Metastatic Breast Carcinoma in the Ovary (tissue), 3 donors: ENCODE results near the genes TMEM181 and FNDC1.

DNA sequence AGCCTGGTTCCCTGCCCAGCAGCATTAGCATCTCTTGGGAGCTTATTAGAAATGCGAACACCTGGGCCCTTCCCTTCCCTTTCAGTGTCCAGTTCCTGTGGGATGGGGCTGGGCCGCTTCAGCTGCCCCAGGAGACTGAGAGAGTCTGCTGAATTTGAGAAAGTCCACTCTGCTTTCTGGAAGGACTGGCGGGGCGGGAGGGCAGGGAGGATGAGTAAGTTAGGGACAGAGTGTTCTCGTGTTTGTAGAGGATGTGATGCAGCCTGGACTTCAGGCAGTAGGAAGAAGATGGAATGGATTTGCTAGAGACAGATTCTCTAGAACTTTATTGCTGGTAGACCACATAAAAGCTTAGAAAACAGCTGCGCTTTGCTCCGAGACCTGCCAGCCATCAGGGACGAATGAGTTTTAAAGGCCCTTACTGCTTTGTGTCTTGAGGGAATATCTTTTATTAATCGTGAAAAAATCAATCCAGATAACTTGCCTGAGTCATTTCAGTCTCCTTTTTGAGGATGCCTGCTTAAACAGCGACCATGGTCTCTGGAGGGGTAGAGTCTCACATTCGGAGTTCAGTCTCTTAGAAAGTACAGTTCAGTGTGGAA lies 994 bp upstream of the TULP4 start:
- PRO-cap, 3 experiments = no peak in any of the 3 experiments

DNA sequence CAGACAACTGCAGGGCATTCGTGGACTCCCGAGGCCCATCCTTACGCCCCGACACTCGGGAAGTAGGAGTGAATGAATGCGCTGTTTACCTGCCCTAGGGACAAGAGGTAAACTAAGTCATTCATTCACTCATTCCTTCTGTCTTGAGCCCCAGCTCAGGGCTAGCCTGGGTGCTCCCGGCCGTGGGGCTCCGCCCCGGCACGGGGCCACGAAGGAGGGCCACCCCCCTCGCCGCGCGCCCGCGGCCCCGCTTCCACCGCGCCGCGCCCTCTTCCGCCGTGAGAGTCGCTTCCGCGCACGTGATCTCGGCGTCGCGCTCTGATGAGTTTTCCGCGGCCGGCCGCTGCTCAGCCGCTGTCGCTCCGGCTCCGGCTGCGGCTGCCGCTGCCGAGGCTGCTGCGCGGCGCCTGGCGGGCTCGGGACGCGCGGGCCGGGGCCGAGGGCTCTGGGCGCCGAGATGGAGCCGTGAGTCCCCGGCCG lies at the start of gene TMEM181:
TMEM181 (plus strand) TSS at position 324 of the 480 bp plus-strand sequence.
- PRO-cap, 3 experiments = peak in 3 of 3 experiments; most common plus-strand start position 324 of the sequence (in 2); most common minus-strand start position 280 of the sequence (in 3)

GRCh38 chr6:158634630-158635318 lies 9.8 kb downstream of the DYNLT1 start:
- PRO-cap, 3 experiments = no peak in any of the 3 experiments

GRCh38 chr6:158640661-158640882 lies 4.0 kb downstream of the DYNLT1 start:
- PRO-cap, 3 experiments = no peak in any of the 3 experiments

DNA sequence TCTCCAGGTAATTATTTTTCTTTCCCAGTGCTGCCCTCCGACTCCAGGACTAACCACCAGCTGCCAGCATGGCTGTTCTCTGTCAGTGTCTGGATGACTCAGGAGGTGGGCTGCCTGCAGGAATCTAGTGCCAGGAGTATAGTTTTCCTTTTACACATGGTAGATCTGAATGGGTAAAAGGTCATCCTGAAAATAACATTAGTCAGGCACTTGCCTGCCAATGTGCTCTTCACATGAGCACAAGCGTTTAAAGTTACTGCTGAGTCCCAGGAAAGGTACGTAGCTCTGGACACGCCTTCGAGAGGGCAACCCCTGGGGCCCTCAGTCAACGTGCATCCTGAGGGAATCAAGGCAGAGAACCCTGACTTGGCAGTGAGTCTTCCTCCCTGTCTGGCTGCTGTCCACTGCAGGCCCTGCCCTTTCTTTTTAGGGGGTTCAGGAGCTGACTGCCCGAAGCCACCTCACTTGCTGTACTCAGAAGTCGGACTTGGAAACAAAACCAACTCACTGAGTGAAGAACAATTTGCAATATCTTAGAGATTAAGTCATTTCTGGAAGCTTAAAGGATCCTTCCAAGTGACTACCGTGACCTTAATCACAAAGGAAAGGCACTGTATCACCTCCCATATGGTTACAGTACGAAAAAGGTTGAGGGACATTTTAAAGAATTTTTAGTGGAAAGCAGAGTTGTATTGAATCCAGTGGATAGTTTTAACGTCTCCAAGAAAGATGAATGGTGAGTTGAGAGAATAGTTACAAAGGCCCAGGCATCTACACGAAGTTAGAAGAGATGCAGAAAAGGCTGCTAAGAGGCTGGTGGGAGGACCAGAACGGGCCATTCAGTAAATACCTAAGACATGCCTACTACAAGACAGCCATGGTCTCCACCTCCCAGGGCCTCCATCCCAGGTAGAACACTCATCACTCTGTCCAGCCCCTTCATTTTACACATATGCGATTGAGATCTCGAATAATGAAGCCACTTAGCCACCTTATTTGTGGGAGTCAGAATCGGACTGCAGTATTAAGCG lies 2.1 kb downstream of the DYNLT1 start:
- PRO-cap, 3 experiments = no peak in any of the 3 experiments

DNA sequence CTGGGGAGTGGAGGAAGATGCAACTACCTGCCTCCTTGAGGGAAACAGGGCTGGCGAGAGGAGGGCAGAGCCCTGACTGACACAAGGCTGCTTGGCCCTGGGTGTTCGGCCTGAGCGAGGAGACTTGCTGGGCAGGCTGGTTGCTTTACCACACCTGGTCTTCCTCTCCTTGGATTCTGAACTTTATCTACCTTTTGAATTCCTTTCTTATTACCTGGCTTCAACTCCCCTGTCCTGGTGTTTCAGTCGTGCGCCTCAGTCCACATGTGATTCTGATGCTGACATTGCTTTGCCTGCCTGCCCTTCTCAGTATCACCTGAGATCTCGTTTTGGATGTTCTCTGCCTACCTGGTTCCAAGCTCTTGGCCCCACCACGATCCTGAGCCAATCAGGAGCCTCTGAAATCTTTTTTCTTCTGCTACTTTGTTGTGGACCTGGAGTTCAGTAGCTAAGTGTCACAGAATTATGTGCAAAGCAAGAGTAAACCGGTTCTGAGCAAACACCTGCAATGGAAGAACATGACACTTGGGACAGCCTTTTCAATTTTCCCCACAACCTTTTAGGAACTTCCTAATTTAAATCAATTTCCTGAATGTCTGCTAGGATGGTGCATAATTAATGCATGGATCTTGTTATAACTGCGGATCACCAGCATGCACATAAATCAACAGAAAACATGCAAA lies 2.1 kb upstream of the DYNLT1 start:
- PRO-cap, 3 experiments = no peak in any of the 3 experiments

GRCh38 chr6:158653447-158654349 lies 3.8 kb downstream of the SYTL3 start:
- PRO-cap, 3 experiments = no peak in any of the 3 experiments

- PRO-cap, 3 experiments = no peak in any of the 3 experiments
These were observed 5.7 kb downstream of the SYTL3 start for GRCh38 chr6:158655175-158656301.

- PRO-cap, 3 experiments = no peak in any of the 3 experiments
These were observed 70.7 kb downstream of the SYTL3 start for GRCh38 chr6:158720273-158721157.

DNA sequence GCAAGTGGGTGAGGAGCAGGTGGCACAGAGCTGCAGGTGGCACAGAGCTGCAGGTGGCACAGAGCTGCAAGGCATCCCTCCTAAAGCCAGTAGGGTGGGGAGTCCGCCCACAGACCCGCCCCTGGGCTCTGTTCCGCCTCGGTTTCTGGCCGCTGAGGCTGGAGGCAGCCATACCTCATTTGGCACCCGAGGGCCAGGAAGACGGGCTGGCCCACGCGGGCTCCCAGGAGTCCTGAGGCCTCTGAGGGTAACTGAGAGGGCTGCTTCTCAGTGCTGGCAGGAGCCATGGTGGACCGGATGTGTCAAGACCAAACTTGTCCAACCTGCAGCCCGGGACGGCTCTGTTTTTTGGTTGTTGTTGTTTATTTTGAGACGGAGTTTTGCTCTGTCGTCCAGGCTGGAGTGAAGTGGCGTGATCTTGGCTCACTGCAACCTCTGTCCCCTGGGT lies 60.0 kb downstream of the EZR start:
- PRO-cap, 3 experiments = peak in 1 of 3 experiments; most common plus-strand start position 182 of the sequence (in 1)

DNA sequence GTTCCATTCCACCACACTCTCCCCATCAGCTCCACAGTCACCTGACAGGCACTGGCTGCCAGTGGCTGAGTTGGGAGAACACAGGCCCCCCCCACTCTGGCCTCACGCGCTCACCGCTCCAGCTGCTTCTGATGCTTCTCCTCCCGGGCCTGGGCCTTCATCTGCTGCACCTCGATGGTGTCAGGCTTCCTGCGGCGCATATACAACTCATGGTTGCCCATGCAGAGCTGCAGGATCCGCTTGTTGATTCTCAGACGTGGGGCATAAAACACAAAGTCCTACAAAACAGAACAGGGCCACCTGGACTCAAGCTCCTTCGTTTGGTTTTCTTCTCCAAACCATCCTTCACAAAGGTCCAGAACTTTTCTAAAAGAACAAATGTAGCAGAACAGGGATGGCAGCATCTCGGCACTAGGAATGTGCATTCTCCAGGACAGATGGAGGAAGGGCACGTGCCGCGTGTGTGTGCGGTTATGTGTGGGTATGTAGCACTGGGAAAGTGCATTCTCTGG lies 48.0 kb downstream of the EZR start:
- PRO-cap, 3 experiments = no peak in any of the 3 experiments

DNA sequence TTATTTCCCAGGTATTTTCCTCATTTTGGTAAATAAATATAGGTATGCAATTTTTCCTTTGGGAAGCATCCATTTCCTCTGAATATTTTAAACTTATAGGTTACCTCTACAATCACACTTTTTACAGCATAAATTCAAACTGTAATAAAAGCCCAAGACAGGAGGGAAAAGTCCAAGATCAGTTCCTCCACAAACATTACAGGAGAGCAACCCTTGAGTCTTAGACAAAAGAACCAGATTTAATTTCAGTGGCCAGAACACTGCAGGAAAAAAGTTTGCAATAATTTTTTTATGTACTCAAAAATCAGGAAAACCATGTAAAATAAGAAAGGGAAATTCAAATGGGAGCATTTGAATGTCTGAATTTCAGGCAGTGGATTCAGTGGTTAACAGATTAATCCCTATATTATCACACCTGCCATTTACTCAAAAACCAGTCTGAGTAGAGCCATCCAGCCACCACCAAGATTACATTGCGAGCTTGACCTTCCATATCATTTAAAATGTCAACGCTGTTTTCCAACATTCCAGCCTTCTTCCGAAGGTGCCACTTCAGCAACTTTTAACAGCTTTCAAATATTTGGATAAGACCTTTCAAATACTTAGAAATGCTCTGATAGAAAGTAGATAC lies 22.0 kb downstream of the EZR start:
- PRO-cap, 3 experiments = no peak in any of the 3 experiments

DNA sequence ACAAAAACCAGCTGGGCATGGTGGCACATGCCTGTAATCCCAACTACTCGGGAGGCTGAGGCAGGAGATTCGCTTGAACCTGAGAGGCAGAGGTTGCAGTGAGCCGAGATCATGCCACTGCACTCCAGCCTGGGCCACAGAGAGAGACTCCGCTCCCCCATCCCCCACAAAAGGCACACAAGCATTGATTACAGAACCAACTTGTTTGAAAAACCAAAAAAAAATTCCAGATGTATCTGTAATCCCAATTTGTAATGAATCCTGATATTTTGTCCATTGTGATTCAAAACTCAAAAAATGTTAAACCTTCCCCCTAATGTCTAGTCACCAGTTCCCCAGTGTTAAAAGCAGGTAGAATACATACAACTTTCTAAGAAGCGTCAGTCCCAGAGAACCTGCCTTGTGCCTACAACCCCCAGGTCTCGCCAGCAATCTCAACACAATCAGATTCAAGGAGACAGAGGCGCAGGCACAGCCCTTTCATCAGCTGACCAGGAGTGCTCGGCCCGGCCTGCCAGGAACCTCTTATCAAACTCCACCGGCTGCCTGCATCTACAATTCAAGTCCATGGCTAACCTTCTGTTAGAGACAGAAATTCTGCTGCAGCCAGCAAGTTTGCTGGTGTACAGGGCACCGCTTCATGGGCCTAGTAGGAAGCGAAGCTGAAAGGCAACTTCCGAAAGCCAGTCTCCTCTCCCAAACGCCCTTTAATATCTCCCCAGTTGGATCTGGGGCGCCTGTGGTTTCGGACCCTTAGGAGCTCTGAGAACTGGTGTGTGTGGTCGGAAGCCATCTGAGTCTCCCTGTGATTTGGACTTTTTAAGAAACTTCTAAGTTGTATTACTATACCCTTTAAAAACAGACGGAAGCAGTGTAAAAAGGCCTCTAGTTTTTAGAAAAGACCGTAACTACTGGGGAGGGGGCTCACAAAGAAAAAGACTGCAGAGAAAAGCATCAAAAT lies 2.0 kb downstream of the EZR start:
- PRO-cap, 3 experiments = peak in 3 of 3 experiments; most common plus-strand start position 446 of the sequence (in 2); most common minus-strand start position 424 of the sequence (in 1)

DNA sequence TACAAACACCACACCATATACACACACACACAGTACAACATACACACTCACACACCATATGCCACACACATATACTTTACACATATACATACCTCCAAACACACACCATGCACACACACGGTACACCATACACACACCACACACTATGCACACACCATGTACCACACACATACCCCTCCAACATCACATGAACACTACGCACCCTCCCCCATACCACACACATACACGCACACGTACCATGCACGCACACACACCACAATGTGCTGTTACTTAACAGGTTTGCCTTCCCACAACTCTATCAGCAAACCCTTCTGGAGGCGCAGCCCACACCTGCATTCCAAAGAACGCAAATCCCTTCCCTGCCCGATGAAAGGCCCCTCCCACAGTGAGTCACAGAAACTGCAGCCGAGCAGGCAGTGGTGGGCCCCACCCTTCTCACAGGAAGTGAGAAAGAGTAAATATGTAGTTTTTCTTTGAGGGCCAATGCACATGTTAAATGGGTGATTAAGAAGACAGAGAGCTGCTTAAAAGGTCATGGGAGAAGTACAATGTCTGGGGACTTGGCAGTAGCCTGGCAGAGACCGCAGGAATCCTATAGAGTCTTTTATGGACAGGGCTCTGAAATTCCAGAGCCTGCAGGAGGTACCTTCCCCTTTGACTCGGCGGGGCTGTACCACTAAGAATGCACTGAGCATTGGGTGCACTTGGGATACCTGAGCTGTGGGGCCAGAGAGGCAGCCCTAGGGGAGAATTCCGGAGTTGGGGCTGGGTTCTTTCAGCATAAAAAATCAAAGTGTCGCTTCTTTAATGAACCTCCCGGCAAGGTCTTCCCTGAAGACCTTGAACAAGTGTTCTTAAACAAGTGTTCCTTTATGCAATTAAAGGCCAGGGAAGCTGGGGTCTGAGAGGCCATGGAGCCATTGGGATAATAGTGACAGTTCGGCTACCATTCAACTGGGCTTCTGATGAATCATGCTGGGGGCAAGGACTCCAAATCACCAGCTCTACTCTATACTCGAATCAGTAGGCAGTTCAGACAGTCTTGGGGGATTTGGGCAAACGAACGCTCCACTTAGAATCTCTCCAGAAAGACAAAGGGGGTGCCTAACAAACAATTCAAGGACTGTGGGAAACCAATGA lies 34.3 kb upstream of the EZR start:
- PRO-cap, 3 experiments = peak in 2 of 3 experiments; most common plus-strand start position 503 of the sequence (in 2); most common minus-strand start position 346 of the sequence (in 1)

DNA sequence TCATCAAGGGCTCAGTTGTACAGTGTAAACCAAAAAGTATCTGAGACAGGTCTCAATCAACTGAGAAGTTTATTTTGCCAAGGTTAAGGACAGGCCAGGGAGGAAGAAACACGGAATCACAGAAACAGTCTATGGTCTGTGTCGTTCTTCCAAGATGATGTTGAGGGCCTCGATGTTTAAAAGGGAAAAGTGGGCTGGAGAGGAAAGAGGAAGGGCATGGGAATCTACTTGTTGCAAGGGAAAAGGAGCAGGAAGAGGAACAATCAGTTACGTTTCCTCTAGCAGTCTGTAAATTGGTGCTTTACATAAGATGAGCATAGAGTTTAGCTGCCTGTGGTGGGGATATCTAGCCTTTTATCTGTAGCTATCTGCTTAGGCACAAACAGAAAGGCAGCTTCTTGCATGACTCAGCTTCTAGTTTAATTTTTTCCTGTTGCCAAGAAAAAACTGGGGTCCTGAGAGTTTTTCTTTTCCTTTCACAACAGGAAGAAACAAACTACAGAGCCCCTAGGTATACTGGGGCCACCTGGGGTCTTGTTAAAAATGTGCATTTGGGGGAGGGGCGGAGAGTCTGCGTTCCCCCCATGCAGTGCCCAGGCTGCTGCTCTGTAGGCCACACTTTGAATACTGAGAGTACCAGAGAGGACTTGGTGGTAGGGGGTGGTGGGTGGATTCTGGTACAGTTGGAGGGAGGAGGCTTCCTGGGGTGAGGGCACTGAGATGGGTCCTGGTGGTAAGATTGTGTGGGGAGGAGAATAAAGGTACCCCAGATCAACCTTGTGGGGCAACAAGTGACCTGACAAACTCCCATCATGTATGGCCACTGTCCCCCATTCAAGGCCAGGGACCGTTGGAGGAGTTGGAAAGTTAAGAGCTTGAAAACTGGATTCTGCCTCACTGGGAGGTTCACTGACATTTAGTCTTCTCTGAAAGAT lies 35.3 kb upstream of the EZR start:
- PRO-cap, 3 experiments = no peak in any of the 3 experiments

GRCh38 chr6:158923808-158924588 lies 76.0 kb downstream of the RSPH3 start:
- PRO-cap, 3 experiments = peak in 1 of 3 experiments; most common plus-strand start chr6:158924073 (in 1)

DNA sequence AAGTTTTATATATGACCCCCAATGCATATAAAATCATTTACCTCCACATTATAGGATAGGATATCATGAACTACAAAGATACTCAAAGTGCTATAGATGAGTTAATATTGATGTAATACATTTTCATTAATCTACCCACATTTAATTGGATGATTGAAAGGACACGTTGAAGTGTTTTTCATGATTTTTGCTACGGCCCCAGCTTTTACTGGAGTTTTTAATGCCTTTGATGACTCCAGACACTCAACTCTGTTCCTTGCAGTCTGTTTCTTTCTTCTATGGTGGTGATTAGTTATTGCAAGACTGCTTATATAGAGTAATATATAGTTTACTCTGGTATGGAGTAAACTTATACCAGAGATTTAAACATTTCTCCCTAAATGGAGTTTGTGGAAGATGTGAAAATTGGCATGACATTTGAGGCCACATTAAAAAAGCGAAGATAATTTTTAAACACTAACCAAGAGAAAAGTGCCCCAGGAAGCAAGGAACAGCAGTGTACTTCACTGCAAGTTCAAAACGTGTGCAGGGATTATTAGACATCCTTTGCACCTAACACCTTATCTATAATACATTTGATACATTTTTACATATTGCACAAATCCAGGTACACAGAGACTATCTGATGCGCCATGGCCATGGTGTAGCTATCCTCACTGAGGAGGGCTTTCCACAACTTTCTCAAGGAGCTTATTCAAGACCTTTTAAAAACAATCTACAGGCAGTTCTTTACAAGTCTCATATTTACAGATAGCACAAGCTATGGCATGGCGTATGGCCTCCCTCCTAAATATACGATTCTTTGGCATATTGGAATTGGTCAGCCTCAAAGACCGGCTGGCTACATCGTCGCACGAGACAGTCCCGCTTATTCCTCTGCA lies 9.5 kb downstream of the TAGAP start:
- PRO-cap, 3 experiments = no peak in any of the 3 experiments

GRCh38 chr6:159043077-159043254 lies 1.8 kb downstream of the TAGAP start:
- PRO-cap, 3 experiments = no peak in any of the 3 experiments

GRCh38 chr6:159168336-159169565 lies at the start of gene FNDC1:
Gene FNDC1, plus strand, starts transcription at chr6:159169400.
- PRO-cap, 3 experiments = peak in 1 of 3 experiments; most common plus-strand start chr6:159169400 (in 1); most common minus-strand start chr6:159169247 (in 1)

DNA sequence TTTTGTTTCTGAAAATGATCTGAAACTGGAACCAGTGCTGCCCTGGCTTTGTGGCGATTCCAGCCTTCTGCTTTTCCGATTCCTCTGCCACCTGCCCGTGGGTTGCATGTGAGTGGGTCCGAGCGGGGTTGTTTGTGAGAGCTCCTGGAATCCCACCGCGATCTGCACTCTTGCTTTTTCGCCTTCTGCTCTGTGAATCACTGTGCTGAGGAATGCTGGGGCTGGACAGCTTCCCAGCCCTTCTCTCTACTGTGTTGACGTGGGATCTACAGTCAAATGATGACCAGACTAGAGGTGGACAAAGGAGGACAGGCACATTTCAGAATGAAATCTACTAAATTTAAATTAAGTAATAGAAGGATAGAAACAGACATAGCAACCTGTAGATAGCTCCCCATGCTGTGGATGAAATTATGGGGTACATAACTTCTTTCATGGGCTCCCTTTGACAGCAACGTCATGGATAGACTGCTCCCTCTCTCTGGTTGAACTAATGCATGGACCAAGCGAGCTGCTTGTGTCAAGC lies 1.8 kb downstream of the FNDC1 start:
- PRO-cap, 3 experiments = peak in 2 of 3 experiments; most common minus-strand start position 164 of the sequence (in 1)